Frontal cortex (tissue), 2 donors: ENCODE measurements around a stretch of chr21.

DNA sequence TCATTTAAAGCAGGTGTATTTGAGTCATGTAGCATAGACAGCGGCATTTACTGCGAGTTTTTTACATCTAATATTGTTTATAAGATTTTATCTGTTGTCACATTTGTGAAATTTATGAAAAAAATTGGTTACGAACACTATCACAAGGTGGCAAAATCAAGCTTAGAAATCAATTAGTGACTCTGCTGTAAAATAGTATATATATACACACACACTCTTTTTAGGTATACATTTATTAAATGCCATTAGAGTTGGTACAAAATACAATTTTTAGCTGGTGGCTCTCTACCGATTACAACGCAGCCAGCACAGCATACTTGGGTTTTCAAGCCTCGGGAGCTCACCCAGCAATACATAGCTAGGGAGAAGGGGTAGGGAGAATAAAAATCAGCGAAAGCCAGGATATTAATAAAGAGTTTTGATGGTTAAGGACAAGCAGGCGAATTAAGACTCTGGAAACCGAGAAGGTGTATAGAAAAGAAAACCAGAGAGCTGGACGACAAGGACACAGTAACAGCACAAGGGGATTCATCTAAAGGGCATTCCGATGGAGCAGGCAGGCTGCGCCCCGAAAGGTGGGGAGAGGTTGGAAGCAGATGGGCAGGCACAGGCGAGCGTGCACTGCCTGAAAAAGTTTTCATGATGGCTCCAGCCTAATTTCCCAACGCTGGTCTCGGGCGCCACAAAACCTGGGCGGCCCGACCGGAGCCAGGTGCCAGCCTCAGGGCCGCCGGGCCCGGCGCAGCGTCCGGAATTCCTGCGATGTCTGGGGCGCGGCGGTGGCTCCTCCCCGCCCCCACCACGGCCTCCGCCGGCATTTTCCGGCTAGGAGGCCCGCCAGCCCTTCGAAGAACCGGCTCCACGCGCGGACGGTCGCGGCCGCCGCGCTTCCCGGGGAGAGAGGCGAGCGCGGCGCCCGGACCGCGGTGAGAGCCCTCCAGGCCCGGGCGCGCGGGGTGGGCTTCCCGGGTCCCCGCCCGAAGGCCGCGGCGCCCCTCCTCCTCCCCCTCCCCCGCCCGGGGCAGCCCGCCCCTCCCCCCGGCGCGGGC, 989 bp upstream of the DYRK1A start:
- RAMPAGE, long total RNA = no peak

DNA sequence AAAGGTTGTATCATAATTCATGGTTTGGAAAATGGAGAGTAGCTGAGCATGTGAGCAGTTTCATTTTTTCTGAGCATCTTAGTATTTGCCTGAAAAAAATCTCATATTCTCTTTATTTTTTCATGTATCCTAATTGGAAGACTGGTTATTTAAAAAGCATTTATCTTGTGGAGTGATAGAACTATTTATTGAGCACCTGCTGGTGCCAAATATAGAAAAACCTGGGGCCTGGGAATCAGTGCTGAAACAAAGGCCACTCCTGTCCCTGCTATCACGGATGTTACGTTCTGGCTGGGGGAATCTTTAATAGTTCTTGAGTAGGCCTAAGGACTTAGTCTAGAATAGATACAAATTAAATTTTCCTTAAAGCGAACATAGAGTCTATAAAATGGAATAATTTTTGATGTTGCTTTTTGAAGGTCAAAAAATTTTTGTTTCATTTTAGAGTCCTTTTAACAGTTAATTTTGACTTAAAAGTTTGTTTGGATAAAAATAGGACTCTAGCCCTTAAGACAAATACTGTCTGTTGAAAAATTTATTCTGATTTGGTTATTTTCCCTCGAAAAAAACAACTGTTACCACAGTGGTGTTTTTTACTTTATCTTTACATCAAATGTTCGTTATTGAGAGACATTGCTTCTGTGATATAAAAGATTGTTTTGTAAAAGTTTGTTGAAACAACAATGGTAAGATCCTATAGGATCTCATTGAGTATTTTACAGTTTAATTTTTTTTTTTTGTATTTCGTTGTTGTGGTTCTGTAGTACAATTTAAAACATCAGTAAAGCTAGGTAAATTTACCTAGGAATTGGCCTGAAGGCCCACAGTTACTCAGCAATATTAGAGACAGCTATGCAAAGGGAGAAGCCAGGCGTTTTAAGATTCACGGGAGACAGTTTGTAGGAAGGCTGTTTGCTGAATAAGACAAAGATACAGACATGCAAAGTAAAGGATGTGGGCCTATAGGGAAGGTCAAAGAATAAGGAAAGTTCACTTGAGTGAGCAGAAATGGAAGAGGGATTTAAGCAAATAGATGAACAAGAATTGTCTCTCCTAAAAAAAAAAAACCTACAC, 13.4 kb downstream of the DYRK1A start:
- RAMPAGE, long total RNA = no peak

GRCh38 chr21:37431018-37431341, 64.4 kb downstream of the DYRK1A start:
- RAMPAGE, long total RNA = no peak

GRCh38 chr21:37489043-37490230, 122.9 kb downstream of the DYRK1A start:
- RAMPAGE, long total RNA = no peak

DNA sequence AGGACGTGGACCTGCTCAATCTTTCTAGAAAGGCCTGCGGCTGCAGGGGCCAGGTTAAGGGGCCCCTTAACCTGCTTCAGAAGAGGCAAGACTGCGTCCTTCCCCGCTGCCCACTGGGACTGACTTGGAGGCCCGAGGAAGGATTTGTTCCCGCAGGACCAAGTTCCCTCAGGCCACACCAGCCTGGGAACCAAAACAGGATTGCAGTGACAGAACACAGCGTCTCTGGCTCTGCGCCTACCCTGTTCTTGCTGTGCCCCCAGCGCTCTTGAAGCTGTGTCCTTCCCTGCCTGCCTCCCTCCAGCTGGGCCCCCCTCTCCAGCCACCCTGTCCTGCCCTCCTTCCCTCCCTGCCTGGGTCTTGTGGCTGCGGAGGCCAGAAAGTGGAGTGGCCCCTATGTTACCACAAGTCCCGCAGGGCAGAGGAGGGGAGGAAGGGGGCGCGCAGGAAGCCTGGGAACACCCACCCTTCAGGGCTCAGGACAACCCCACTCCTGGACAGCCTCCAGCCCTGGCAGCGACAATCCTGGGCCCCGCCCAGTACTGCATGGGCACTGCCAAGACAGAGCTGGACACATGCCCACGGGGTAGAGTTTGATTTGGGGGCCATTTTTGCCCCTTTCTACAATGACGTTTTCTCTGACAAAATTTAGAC, 164.9 kb downstream of the DYRK1A start:
- RAMPAGE, long total RNA = no peak

GRCh38 chr21:37710301-37711322, 205.6 kb downstream of the KCNJ6 start:
- RAMPAGE, long total RNA = no peak

GRCh38 chr21:38171844-38172220, 85.0 kb upstream of the KCNJ15 start:
- RAMPAGE, long total RNA = no peak

DNA sequence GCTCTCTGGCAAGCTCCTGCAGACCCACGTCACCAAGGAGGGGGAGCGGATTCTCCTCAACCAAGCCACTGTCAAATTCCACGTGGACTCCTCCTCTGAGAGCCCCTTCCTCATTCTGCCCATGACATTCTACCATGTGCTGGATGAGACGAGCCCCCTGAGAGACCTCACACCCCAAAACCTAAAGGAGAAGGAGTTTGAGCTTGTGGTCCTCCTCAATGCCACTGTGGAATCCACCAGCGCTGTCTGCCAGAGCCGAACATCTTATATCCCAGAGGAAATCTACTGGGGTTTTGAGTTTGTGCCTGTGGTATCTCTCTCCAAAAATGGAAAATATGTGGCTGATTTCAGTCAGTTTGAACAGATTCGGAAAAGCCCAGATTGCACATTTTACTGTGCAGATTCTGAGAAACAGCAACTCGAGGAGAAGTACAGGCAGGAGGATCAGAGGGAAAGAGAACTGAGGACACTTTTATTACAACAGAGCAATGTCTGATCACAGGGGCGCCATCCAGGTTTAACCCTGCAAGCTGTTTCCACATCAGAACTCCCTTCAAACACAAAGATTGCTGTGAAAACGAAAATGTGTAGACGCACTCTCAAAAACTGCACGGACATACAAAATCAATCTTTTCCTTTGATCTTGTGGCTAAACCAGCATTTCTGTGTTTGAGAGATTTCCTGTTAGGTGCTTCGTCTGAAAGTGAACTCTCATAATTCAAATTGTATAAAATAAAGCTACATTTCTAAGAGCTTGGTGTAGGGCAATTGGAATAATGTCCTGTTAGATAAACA, 43.3 kb downstream of the KCNJ15 start:
- RAMPAGE, long total RNA = no peak

DNA sequence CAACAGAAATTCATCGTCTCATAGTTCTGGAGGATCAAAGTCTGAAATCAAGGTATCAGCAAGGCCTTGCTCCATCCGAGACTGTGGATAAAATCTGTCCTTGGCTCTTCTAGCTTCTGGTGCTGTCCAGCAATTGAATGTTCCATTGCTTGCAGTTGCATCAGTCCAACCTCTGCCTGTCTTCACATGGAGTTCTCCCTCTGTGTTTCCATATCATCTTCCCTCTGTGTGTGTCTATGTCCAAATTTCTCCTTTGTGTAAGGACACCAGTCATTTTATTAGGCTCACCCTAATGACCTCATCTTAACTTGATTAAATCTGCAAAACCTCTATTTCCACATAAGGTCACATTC, 84.3 kb downstream of the ERG start:
- RAMPAGE, long total RNA = no peak

- RAMPAGE, long total RNA = no peak
Measured at GRCh38 chr21:38435013-38435524, 63.2 kb downstream of the ERG start.

DNA sequence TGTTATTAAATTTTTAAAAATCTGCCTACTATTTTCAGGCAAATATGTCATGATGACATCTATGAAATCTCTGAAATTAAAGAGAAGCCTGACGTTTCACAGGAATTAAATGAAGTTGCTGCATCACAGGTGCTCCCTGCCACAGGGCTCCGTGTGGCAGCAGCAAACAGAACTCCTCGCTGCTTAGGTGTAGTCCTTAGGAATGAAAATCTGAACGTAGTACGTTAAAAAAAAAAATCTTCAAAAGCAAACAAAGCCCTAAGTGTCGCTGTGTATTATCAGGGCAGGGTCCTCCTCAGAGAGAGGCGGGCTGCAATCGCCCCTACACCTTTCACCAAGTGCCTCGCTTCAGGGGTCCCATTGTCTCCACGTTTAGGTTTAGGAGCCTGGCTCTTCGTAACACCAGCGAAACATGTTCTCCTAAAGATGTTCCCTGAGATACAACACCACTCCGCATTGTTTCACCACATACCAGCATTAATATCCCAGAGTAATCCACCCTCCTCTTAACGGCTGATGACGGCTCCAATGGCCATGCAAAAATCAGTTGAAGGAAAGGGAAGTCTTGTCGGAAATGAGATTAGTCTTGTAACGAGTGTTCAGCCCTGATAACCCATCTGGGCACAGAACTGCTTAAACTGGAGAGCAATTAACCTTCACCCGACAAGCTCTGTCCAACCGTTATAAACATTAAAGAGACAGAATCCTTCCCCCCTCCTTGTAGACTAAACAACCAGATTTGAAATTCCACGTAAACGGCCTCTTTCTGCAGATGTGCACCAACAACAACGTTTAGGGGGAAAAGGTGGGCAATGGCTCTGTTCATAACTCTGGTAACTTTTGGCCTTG, 22.1 kb downstream of the ERG start:
- RAMPAGE, long total RNA = no peak

- RAMPAGE, long total RNA = no peak
Measured at GRCh38 chr21:38503194-38504338, 5.3 kb upstream of the ERG start.

- RAMPAGE, long total RNA = no peak
Measured at GRCh38 chr21:38646060-38647155, 148.1 kb upstream of the ERG start.

DNA sequence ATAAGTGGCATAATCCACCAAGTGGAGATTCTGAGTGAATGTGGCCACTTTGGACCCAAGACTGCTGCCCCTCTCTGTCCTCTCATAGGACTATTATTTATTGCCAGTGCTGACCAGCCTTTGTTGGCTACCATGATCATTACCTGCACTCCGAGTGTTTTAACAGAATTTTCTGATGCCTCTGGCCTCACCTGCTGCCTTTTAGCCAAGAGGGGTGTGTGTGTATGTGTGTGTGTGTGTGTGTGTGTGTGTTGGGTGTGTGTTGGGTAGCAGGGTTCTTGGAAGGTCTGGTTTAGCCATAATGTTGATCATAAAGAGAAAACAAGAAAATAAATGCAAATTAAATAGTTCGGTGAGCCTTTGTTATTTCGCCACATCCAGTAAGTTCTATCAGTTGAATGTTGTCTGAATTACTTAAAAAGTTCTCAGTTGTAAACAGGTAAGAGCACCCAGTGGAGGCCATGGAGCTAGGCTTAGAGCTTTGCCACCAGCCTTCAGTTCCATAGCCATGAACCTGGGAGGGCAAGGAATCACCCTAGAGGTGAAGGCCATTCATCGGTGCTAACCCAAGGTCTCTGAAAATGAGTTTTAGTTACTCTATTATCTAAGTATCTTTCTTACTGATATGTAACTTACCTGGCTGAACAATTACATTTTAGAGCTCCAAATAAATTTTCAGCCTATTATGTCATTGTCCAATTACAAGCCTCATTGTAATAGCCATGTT, 2.8 kb downstream of the ETS2 start:
- RAMPAGE, long total RNA = no peak

- RAMPAGE, long total RNA = no peak
Measured at GRCh38 chr21:38815182-38815438, 9.4 kb downstream of the ETS2 start.

- RAMPAGE, long total RNA = no peak
Measured at GRCh38 chr21:38816801-38817743, 11.3 kb downstream of the ETS2 start.

GRCh38 chr21:38822495-38823350, 17.0 kb downstream of the ETS2 start:
- RAMPAGE, long total RNA = no peak

DNA sequence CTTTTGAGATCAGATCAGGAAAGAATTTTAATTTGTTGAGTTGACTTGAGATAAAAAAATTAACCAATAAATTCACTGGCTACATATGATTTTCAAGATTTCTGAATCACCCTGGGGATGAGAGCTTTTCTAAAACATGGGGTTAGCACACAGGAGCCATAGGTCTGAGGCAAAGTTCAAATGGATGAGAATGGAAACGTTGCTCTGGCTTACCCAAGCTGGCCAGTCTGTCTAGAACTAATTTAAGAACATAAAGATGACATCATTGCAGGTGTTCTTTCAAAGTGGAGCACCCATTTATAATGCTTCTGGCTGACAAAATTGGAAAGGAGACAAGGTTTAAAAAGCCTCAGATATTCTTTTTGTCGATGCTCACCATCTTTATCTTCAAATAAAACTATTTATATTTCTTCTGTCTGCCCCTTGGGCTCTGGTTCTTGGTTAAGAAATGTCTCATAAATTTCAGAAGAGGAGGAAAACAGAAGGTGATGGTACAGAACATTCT, 91.7 kb downstream of the ETS2 start:
- RAMPAGE, long total RNA = no peak

DNA sequence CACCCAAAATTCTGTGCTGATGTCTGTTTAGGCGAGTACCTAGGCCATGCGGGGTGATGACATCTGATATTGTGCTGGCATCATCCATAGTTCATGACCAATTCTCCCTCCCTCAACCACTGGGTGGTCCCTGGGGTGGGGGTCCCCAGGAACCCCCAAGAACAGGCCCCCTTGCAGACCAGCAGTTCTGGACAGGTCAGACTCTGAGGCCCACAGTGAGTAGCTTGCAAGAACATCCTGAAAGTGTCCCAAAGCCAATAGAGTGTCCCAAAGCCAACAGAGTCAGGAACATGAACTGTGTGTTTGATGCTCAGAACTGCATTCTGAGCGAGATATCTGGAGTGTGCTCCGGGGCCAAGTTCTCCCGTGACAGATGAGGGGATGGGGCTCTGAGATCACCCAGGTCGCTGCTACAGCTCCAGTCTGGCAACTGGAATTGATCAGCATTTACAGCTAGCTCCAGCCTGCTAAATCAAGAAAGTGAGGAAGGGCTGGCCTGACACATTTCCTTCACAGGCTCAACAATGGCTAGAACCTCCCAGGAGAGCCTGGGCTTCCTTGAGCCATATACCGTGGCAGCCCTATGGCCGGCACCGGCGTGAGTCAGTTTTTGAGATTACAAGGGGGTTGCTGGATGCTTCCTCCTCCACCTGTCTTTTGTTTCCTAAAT, 104.0 kb downstream of the ETS2 start:
- RAMPAGE, long total RNA = no peak

GRCh38 chr21:38985015-38986006, 179.6 kb downstream of the ETS2 start:
- RAMPAGE, long total RNA = no peak